Urinary bladder (tissue), 3 donors: ENCODE measurements around a stretch of chr1.

DNA sequence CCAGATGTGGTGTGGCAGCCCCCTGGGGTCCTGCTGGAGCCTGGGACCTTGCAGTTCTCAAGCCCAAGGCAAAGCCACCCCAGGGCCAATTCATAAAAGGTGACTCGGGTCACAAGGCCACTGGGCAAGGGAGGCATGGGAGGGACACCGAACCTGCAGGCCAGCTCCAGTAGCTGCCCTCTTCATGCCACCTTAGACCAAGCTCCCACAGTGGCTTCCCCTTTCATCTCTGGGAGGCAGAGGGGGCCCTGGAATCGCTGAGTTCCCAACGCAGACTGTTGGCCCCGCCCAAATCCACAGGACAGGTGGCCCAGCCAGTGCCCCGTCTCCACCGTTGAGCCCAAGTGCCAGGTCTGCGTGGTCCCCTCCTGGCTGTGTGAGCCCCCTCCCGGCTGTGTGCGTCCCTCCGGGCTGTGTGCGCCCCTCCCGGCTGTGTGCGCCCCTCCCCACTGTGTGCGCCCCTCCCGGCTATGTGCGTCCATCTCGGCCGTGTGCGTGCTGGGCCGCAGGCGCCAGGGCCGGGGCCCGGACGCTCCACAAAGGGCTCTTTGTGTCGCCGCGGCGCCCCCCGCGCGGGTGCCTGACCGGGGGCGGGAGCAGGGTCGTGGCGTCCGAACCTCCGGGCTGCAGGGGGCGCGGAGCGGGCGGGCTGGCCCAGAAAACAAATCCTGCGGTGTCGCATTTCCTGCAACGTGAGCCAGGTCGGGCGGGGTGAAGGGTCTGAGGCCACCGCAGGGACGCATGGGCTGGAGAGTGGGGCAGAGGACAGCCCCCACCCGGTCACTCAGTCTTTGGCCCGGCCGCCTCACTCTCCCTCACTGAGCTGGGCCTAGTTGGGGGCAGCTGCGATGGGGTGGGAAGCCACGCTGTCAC is 19.0 kb downstream of the TNFRSF25 start:
- PRO-cap, result no peak
- RAMPAGE, long total RNA, result no peak

DNA sequence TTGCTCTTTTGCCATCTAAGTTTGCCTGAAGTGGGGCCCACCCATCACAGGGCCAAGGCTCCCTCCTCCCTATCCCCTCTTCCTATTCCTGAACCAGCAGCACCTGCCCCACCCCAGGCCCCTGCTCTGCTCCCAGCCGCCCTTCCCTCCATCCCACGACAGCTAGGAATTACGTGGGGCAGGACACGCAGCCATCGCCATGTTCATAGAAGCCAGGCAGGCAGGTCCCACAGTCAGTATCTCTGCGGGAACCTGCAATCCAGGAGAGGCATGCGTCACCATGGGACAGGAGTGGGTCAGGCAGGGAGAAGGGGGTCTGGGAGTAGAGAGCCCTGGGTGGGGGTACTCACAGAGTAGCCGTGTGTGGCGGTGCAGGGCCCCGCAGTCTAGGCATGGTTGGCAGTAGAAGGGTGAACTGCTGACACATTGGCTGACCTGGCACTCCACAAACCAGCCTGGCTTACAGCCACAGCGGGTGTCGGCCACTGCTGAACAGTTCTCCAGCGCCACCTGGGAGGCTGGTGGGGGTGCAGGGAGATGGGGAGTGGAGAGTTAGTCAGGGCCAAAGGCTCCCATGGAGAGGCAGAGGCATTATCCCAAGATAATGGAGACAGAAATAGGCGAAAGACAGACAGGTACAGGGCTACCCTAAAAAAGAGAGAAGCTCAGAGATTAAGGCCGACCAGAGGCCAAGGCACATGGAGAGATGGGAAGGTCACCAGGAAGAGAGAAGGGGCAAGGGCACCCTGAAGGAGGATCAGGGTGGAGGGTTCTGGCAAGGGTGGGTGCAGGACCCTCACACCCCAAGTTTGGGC is 1.6 kb downstream of the TNFRSF25 start:
- PRO-cap, result no peak
- RAMPAGE, long total RNA, result no peak

- PRO-cap, result no peak
- RAMPAGE, long total RNA, result no peak
Measured at GRCh38 chr1:6495148-6495634, 3.7 kb upstream of the PLEKHG5 start.

DNA sequence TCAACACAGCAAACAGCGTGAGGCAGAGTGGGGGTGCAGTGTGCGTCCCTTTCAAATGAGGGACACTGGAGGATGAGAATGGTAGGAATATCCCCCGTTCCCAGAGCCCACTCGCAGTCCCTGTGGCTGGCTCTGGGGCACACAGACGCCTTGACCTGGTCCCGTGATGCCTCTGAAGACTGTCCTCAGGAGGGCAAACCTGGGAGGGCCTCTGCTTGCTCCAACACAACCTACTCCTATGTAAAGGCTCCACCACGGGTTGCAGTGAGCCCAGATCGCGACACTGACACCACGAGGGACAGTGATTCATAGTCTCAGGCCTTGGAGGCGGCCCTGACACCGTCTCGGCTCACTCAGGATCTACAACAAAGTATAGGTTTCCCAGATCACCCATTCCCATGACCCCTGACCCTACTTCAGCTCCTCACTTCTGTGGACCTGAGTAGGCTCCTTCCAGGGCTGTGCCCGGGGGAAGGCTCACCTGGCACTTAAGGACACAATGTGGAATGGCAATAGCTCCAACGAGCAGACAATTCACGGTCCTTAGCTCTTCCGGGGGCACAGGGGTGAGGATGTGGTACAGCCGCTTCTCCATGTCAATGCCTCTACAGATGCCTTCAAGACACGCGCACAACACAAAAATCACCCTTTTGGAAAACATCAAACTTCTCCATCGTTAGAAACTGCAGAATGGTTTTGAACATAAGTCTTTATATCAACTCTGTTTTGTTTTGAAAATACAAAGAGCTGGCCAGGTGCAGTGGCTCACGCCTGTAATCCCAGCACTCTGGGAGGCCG is 27.9 kb downstream of the NOL9 start:
- PRO-cap, result no peak
- RAMPAGE, long total RNA, result no peak

- PRO-cap, result unidirectional peak, plus-strand start at chr1:6599778
- RAMPAGE, long total RNA, result no peak
Measured at GRCh38 chr1:6598984-6600170, 3.3 kb downstream of the KLHL21 start.

GRCh38 chr1:6602947-6603175 is 192 bp upstream of the KLHL21 start:
- PRO-cap, result bidirectional peak, plus-strand start at chr1:6603132, minus-strand start at chr1:6602869
- RAMPAGE, long total RNA, result no peak

DNA sequence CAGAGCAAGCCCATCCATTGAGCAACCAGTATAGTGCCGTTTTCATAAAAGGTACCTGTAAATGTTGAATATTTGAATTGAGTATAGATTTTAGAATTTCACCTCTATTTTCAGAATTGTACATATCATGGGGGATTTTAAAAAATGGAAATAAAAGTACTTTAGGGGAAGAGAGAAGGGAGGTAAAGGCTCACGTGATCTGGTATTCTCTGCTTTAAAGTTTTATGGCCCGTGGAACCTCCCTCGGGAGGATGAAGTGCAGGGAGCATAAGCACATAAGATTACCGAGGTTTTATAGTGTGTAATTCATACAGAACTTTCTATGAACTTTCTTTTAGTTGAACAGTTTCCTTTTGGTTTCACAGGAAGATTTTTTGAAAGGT is 37.8 kb downstream of the CAMTA1 start:
- PRO-cap, result no peak
- RAMPAGE, long total RNA, result no peak

- PRO-cap, result no peak
- RAMPAGE, long total RNA, result no peak
Measured at GRCh38 chr1:6840149-6840889, 55.1 kb downstream of the CAMTA1 start.

- PRO-cap, result no peak
- RAMPAGE, long total RNA, result no peak
Measured at GRCh38 chr1:6882063-6882670, 96.9 kb downstream of the CAMTA1 start.

GRCh38 chr1:7340335-7340731 is 430.8 kb upstream of the VAMP3 start:
- PRO-cap, result no peak
- RAMPAGE, long total RNA, result no peak

GRCh38 chr1:7389697-7390344 is 381.3 kb upstream of the VAMP3 start:
- PRO-cap, result no peak
- RAMPAGE, long total RNA, result no peak

GRCh38 chr1:7463011-7463415 is 308.1 kb upstream of the VAMP3 start:
- PRO-cap, result no peak
- RAMPAGE, long total RNA, result no peak

GRCh38 chr1:7471585-7472360 is 299.3 kb upstream of the VAMP3 start:
- PRO-cap, result no peak
- RAMPAGE, long total RNA, result no peak

DNA sequence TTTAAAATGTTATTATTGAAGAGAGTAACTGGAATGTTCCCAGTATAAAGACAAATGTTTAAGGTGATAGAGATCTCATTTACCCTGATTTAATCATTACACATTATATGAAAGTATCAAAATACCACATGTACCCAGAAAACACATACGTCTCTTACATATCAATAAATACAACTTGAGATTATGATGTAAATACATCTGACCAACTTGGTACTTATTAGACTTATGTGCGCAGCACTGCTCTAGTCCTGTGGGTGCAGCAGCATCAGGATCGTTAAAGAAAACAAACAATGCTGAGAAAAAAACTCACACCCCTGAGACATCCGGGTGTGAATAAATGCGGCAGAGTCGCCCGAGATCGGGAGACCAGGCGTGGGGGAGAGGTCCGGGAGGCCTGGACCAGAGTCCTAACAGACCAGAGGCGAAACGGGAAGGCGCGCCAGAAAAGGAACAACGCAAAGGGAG is 561 bp upstream of the PARK7 start:
- PRO-cap, result no peak
- RAMPAGE, long total RNA, result no peak

- PRO-cap, result no peak
- RAMPAGE, long total RNA, result no peak
Measured at GRCh38 chr1:7983131-7983830, 21.8 kb downstream of the PARK7 start.

- PRO-cap, result no peak
- RAMPAGE, long total RNA, result no peak
Measured at GRCh38 chr1:8017533-8017999, 8.5 kb downstream of the ERRFI1 start.

- PRO-cap, result no peak
- RAMPAGE, long total RNA, result no peak
Measured at GRCh38 chr1:8018763-8019932, 7.0 kb downstream of the ERRFI1 start.

DNA sequence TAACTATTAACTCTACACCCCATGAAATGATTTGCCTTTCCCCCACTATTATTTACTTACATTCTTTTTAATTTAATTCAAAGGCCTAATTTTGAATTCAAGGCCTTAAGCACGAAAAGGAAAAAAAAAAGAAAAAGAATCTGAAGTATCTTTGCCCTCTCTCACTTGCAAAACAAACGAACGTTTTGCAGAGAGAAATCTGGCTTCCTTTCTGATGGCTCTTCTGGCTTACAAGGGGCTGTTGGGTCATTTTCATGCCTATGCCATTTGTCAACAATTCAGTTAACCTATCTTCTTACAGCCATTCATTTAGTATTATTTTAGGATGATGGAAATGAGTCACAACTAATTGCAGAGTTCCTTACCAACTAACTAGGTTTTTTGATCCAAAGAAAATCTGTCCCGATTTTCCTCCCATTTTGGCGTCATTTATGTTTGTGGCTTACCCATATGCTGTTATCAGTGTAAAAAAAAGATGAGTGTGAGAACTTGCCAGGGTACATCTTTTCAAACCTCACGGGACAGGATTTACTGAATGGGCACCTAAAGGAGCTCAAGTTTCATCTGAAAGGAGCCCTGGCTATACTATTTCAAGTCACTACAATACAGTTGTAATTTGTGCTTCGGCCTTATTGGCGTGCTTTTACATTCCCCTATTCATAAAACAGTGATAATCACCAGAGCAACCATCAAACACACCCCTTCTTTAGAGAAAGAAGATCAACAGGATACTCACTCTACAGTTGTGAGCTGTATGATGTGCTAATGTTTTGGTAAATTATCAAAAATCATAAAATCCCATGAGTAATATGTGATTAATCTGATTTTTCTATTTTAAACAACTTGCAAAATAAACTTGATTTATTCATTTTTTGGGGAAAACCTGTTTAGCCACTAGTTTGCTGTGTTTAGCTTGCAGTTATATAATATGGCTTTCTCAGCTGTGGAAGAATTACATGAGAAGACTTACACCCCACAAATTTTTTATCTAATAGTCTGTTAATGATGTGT is 2.0 kb upstream of the ERRFI1 start:
- PRO-cap, result unidirectional peak, minus-strand start at position 225 of the sequence
- RAMPAGE, long total RNA, result no peak

DNA sequence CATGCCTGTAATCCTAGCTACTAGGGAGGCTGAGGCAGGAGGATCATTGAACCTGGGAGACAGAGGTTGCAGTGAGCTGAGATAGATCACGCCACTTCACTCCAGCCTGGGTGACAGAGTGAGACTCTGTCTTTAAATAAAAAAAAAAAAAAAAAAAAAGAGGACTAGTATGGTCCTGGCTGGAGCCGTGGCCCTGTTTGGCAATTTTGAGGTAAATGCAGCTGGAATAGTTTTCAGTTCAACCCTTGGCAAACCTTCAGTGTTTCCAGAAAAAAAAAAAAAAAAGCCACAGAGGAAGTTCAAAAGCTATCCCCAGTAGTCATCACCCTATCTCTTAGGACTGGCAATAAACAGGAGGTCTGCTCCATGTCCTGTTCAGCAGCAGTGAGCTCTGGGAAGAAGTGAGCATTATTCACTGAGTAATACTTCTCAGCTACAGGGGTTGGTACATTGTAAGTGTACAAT is 56.8 kb upstream of the ERRFI1 start:
- PRO-cap, result no peak
- RAMPAGE, long total RNA, result no peak

DNA sequence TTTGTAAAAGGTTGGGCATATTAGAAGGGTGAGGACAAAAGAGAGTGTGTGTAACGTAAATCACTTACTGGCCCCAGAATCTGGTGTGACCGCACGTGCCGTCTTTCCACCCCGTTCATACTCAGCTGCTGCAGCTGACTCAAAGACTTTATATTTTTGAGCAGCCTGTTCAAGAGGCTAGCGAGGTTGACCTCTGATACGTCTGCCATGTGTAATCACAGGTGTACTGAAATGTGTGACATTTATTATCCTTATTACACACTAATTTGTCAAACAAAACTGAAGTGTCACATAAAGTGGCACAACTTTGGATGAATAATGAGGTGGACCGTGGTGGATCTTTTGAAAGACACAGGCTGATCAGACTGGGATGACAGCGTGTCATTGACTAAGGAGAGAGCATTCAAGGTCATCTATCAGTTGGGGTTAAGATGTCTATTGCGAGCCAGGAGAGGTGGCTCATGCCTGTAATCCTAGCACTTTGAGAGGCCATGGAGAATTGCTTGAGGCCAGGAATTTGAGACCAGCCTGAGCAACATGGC is 66.7 kb upstream of the ERRFI1 start:
- PRO-cap, result no peak
- RAMPAGE, long total RNA, result no peak